ENCODE data around the genes ERCC6L and CHIC1.

GRCh38 chrX:71616998-71617899 is 1.1 kb downstream of the CXCR3 start:
- PRO-cap, result no peak
- RAMPAGE, long total RNA, 4 experiments, result no peak in any of the 4 experiments

DNA sequence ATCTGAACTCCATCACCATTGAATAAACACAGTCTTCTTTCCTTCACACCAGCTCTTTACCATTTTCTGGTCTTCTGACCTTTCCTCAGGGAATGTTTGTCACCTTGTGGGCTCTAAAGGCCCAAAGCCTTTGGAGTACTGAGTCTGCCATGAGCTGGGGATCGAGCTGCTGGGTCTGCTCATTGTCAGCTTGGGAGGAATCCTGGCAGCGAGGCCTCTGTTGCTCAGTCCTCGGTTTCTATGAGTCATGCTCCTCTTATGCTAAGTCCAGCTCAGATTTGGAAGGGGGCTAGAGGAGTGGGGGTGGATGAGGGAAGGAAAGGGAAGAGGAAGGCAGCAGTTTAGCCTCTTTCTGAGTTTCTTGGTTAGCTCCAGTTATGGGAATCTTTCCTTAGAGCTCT is 31.1 kb downstream of the NHSL2 start:
- PRO-cap, result no peak
- RAMPAGE, long total RNA, 4 experiments, result no peak in any of the 4 experiments

- PRO-cap, result no peak
- RAMPAGE, long total RNA, 4 experiments, result no peak in any of the 4 experiments
Observed at GRCh38 chrX:71991080-71991552, 80.5 kb downstream of the NHSL2 start.

DNA sequence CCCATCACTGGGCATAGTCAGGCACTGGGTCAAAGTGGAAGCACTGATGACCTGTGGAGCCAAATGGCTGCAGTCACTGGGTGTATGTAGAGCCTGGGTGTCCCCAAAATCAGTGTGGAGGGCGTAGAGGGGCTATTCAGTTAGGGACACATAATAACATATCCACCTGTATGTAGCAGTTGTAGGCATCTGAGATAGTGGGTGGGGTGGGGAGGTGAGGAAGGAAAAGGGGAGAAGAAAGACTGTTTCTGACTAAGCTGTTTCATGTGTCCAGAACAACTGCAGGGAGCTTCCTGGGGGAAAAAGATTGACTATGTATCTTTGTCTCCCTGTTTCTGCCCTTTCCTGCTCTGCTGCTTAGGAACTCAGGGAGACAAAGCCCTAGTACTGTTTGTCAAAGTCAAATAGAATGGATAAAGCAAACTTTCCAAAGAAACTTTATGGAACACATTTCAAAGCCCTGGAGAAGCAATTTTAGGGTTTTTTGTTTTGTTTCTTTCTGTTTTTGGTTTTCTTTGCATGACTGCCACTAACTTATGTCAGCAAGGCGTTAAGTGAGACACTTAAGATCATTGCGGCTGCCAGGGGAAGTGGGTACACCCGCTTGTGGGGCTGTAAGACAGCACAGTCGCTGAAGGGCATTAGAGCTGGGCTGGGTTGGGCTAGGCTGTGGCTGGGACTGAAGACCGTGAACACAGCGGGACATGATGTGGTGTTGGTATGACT is 81.7 kb downstream of the NHSL2 start:
- PRO-cap, result no peak
- RAMPAGE, long total RNA, 4 experiments, result no peak in any of the 4 experiments

DNA sequence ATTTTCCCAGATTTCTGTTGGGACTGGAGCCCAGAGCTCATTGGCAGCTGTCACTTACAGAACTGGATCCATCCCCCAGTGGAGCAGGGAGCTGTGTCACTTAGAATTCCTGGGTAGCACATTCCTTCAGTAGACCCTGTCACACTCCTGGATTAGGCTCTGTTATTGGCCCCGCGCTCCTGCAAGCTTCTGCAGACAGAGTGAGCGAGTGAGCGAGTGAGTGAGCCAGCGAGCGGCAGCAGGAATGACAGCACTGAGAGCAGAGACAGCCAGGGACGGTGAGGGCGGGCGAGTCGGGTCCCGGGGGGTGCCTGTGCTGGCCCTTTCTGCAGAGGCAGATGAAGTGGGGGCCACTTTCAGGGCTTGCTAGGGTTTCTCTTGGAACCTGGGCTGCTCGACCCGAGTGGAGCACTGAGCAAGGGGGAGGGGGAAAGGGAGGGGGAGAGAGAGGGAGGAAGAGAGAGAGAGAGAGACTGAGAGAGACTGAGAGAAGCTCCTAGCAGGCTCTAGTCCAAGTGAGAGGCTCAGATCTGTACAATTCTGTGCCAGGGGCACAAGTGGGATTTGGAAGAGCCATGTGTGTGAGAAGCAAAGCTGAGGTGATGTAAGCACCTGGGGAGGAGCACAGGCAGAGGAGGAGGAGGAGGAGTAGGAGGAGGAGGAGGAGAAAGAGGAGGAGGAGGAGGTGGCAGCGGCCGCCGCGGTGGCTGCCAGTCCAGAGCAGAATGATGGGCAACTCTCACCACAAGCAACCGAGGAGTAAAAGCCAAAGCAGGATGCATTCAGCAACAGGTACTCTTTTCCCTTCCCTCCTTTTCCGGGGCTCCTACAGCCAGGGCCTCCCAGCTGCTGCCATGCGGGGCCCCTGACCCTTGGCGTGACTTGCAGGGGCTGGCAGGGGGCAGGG is 112.3 kb upstream of the PIN4 start:
- PRO-cap, result no peak
- RAMPAGE, long total RNA, 4 experiments, result start-site peak on the plus strand in 1 of 4 experiments, centred at position 685 of the sequence, 13 reads per replicate

DNA sequence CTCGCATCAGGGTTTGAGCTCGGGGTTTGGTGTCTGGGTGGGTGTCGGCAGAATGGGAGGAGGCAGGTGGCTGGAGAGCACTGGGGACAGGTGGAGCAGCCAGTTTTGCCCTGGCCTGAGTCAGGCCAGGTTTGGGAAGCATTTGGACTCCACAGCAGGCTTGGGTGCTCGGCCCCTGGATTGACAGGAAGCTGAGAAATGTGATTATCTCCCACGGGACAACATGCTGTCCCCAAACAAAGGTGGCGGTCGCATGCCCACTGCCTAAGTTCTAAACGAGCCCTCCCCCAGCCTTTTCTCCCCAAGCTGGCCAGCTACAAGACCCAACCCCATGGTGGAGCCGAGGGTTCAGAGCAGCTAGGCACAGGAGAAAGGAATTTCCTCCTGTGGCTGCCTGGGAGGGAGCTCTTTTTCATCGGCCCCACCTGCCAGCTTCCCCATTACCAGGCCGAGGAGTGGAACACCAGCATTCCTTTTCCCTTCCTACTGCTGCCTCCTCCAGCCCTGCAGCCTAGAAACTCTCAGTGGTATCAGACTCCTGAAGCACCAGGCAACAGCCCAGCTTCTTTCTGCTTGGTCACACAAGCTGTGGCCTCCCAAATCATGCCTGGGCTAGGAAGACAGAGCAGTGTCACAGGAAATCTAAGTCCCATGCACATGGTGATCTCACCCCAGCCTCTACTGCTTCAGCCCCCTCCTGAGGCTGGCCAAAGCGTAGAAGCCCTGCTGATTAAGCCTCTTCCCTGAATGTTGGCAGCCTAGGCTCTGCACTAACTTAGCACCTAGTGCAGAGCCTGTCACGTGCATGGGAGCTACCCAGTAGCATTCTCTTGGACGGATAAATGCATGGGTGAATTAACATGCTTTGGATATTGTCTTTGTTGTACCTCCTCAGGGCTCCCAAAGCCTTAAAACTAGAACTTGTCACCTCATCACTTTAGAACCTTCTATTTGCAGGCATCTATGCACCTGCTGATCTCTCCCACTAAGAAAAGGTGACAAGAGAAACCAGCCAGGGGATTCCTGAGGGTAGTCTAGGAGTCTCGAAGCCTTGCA is 80.0 kb upstream of the PIN4 start:
- PRO-cap, result no peak
- RAMPAGE, long total RNA, 4 experiments, result no peak in any of the 4 experiments

- PRO-cap, result no peak
- RAMPAGE, long total RNA, 4 experiments, result no peak in any of the 4 experiments
Observed at GRCh38 chrX:72130199-72131090, 51.1 kb upstream of the PIN4 start.

DNA sequence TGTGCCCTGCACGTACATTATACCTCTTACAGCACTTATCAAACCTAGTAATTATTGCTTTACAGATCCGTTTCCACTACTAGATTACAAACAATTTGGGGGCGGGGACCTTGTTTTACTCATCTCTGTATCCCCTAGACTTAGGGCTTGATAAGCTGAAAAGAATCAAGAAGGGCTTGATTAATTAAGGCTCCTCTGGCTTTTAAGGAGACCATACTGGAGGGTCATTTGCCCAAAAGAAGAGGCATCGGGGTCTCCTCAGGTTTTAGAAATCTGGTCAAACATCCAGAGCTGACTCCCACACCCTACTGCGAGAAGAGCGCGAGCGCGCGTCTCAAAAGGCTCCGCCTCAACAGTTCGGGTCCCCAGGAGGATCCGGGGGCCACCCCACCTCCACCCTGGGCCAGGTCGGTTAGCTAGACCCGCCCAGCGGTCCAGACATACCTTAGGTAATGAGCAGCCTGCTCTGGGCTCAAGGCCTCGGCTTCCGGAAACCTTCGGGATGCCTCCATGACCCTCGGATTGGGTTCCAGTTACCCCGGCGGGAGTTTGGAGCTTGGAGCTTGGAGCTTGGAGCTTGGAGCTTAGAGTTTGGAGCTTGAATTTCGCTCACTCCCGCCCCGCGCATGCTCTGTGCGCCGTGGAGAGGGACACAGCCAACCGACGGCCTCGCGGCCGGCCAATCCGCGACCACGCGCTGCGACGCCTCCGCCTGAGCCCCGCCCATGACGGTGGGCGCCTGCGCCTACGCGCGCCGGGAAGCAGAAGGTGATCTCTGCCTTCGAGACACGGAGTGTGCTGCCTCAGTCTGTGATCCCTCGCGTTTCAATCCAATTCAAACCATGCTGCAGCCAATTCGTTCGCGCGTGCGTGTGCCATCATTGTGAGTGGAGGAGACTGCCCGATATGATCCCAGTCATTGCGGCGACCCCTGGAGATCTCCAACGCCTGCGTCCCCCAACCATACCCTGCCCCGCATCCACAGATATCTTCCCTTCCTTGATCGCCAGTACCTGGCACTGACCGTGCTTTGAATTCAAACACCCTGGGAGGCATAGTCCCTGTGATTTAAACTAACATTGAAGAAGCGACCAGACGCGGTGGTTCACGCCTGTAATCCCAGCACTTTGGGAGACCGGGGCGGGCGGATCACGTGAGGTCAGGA is at the start of gene ERCC6L:
TSS of gene ERCC6L (minus strand) at position 628 of the 1,165 bp plus-strand sequence.
- PRO-cap, result unidirectional peak, plus-strand start at position 771 of the sequence
- RAMPAGE, long total RNA, 4 experiments, result no peak in any of the 4 experiments

- PRO-cap, result no peak
- RAMPAGE, long total RNA, 4 experiments, result no peak in any of the 4 experiments
Observed at GRCh38 chrX:72384118-72384818, 78.6 kb upstream of the CITED1 start.

DNA sequence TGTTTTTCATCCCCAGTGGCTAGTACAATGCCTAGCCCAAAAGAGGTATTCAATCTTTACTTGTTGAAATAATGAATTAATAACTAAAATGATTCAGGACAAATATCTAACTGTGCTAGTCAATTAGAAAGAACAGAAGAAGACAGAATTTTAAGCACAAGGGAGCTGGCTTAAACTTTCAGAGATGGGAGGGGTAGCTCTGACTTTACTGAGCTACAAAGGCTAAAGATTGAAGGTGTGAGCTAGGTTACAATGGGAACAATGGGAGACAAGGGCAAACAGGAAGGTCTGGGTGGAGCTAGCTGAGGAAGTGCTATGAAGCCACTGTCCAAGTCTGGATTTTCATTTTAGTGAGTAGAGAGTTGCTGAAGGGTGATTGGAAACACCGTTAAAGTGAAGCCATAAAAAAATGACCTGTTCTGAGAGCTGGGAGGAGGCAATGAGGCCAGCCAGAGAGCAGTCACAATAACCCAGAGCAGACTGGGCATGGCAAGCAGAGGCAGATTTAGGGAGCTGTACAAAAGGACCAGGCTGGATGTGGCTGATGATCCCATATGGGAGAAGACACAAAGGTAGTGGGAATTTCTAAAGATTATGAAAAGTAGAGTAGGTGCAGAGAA is 104.3 kb upstream of the CITED1 start:
- PRO-cap, result no peak
- RAMPAGE, long total RNA, 4 experiments, result no peak in any of the 4 experiments

- PRO-cap, result no peak
- RAMPAGE, long total RNA, 4 experiments, result no peak in any of the 4 experiments
Observed at GRCh38 chrX:72459080-72459365, 113.6 kb downstream of the HDAC8 start.

GRCh38 chrX:72634400-72634841 is 61.8 kb upstream of the HDAC8 start:
- PRO-cap, result unidirectional peak, minus-strand start at chrX:72634508
- RAMPAGE, long total RNA, 4 experiments, result no peak in any of the 4 experiments

GRCh38 chrX:73510978-73511705 is 51.9 kb upstream of the CHIC1 start:
- PRO-cap, result no peak
- RAMPAGE, long total RNA, 4 experiments, result no peak in any of the 4 experiments

GRCh38 chrX:73562964-73563981 is at the start of gene CHIC1:
Gene CHIC1 (plus strand): TSS chrX:73563197.
- PRO-cap, result bidirectional peak, plus-strand start at chrX:73563284, minus-strand start at chrX:73563031
- RAMPAGE, long total RNA, 4 experiments, result start-site peak on the plus strand in 3 of 4 experiments, at chrX:73563176-73563299 at its widest, 61 to 79 reads per replicate

DNA sequence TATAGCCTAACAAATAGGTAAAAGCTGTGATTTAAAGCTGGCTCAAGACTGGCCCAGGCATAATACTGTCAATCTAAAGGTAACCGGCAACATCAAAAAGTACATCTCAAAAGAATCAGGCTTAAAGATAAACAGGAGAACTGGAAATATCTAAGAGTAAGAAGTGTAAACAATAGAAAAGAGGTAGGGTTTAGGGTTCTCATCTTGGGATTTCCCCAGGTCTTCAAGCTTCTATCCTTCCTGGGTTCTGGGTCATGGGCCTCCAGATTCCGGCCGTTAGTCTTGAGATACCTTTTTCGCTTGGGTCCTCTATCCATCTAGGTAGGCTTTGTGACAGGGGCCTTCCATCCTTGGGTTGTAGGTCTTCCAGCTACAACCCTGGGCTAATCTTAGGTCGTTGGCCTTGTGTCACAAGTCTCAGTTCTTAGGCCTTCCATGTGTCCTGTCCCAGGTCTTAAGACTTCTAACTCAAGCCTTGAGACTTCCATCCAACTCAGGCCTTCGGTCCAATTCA is 263.5 kb downstream of the CHIC1 start:
- PRO-cap, result no peak
- RAMPAGE, long total RNA, 4 experiments, result no peak in any of the 4 experiments

DNA sequence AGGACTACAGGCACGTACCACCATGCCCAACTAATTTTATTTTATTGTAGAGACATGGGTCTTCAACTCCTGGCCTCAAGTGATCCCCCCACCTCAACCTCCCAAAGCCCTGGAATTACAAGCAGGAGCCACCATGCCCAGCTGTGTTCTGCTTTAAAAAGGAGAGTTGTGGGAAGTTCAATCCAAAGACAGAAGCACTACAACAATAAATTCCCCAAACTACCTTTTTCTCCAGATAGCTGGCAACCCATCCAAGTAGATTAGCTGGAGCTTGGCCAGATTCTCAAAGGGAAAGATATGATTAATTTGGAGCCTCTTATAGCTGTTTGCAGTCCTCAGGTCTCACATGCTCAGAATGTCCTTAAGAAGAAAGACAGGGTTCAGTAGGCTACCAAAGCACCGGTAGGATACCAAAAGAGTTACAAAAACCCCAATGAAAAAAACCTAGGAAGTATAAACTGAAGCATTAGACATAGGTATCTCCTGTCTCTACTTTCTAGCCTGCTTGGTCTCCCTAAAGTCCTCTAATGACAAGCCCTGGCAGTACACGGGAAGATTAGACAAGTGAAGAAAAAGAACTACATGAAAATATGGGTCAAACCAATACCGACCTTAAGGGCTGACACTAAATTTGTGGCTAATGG is 270.1 kb downstream of the CHIC1 start:
- PRO-cap, result no peak
- RAMPAGE, long total RNA, 4 experiments, result no peak in any of the 4 experiments

GRCh38 chrX:73842365-73842936 is 279.5 kb downstream of the CHIC1 start:
- PRO-cap, result no peak
- RAMPAGE, long total RNA, 4 experiments, result no peak in any of the 4 experiments

DNA sequence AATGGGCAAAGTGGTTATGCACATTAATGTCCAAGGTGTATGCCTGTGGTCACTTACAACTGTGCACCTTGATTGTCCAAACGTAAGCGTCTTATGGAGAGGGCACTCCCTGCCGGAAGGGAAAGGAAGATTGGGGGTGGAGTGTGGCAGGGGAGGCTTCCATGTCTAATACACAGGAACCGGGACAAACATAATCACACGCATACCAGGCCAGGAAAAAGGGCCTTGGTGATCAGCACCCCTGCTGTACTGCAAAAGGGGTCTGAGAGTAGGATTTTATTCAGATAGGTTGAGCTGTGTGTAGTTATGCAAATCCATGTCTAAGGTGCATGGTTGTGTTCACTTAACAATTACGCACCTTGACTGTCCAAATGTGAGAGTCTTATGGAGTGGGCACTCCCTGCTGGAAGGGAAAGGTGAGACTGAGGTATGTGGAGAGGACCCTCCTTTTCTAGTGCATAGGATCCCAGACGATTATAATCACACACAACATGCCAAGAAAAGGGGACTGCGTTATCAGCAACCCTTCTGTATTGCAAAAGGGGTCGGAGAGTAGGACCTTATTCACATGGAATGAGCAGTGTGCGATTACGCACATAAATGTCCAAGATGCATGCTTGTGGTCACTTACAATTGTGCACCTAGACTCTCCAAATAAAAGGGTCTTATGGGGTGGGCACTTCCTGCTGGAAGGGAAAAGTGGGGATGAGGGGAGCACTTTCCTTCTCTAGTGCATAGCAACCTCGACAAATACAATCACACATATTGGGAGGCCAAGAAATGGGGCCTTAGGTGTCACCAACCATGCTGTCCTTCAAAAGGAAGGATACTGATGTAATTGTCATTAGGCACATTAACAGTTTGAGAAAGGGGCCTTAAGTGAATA is 283.2 kb downstream of the CHIC1 start:
- PRO-cap, result no peak
- RAMPAGE, long total RNA, 4 experiments, result no peak in any of the 4 experiments

DNA sequence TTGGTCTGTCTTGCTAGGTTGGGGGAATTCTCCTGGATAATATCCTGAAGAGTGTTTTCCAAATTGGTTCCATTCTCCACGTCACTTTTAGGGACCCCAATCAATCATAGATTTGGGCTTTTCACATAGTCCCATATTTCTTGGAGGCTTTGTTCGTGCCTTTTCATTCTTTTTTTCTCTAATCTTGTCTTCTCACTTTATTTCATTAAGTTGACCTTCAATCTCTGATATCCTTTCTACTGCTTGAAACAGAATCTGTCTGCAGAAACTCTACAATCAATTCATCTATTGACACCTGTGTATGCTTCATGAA is 258.9 kb upstream of the ZCCHC13 start:
- PRO-cap, result no peak
- RAMPAGE, long total RNA, 4 experiments, result no peak in any of the 4 experiments

DNA sequence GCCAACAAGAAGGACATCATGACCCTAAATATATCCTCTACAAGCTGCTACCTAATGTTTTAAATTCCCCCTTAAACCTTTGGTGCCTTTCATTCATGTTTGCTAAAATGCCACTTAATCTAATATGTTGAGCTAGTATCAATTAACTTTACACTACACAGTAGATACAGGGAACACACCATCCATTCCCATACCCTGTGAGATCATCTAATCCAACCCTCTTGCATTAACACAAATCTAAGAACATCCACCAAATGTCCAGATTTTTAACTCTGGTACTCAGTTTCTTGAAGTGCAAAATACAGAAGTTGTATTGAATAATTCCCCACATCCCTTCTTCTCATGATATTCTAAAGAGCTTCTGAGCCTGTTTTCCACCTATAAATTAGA is 82.0 kb upstream of the ZCCHC13 start:
- PRO-cap, result no peak
- RAMPAGE, long total RNA, 4 experiments, result no peak in any of the 4 experiments

All from esophagus muscularis mucosa (tissue), 4 donors.